Measurements from ENCODE around the gene TNFAIP2.

GRCh38 chr14:103122517-103123648 lies at the start of gene TNFAIP2:
TNFAIP2 (plus strand) TSS chr14:103123461.
- PRO-cap = unidirectional peak, plus-strand start at chr14:103123461; unidirectional peak, minus-strand start at chr14:103123537

DNA sequence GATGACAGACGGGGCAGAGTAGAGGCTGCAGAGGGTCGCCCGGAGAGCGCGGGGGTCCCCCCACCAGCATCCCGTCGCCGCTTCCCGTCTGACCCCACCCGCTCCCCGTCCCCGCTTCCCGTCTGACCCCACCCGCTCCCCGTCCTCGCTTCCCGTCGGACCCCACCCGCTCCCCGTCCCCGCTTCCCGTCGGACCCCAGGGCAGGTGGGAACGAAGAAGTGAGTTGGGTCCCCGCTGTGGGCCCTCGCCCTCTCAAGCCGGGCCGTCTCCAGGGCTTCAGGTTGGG lies 66.2 kb downstream of the TNFAIP2 start:
- PRO-cap = no peak

GRCh38 chr14:103206753-103207482 lies 83.7 kb downstream of the TNFAIP2 start:
- PRO-cap = unidirectional peak, plus-strand start at chr14:103207449

- PRO-cap = no peak
Observed at GRCh38 chr14:103319321-103319892, 14.6 kb upstream of the EIF5 start.

- PRO-cap = no peak
Observed at GRCh38 chr14:103337552-103338126, 3.6 kb downstream of the EIF5 start.

DNA sequence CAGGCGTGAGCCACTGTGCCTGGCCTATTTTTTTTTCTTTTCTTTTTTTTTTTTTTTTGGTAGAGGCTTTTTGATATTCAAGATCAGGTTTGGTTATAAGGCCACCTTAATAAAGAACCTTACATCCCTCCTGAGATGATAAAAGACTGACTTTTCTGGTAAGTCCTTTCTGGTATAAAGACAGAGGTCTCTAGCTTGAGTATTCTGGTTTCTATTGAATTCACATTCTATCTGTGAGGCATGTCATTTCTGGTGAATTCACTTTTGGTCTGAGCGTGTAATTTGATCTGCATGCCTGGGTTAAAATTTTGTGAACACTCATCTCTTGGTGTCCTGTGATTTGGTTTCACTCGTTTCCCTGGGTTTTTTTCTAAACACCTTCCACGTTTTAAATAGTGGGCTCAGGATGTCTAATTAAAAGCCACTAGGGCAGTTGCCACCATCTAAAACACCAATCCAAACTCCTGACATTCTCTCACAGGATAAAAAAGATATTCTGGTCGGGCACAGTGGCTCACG lies 12.2 kb downstream of the EIF5 start:
- PRO-cap = no peak

- PRO-cap = no peak
Observed at GRCh38 chr14:103372518-103373078, 12.6 kb upstream of the MARK3 start.

DNA sequence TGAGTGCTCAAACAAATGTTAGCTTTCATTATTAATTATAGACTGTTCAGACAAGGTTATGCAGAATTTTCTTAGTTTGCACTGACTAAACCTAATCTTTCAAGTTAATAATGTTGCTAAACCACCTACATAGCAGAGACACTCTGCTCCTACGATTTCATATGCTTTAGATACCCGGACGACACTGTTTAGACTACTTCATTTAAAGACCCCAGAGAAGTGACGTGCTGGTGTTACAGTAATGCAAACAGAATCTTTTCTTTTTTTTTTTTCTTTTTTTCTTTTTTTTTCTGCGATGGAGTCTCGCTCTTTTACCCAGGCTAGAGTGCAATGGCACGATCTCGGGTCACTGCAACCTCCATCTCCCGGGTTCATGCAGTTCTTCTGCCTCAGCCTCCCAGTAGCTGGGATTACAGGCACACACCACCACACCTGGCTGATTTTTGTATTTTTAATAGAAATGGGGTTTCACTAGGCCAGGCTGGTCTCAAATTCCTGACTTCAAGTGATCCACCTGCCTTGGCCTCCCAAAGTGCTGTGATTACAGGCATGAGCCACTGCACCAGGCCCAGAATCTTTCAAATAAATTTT lies 38.6 kb downstream of the CKB start:
- PRO-cap = no peak

GRCh38 chr14:103520442-103520683 lies 2.3 kb downstream of the CKB start:
- PRO-cap = no peak

DNA sequence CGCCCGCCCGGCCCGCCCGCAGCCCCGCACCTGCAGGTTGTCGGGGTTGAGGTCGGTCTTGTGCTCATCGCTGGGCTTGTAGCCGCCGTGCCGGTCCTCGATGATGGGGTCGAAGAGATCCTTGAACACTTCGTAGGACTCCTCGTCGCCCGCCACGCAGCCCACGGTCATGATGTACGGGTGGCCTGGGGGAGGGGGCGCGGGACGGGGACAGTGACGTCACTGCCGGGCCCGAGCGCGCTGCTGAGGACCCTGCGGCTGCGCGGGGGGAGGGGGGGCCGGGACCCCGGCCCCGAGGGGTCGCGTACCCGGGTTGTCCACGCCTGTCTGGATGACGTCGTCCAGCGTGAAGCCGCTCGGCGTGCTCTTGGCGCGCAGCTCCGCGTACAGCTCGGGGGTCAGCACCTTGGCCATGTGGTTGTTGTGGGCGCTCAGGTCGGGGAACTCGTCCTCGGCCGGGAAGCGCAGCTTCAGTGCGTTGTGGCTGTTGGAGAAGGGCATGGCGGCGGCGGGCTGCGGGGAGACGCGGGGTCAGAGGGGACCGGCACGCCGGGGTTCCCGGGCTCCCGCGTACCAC lies 549 bp downstream of the CKB start:
- PRO-cap = bidirectional peak, plus-strand start at position 272 of the sequence, minus-strand start at position 165 of the sequence

- PRO-cap = no peak
Observed at GRCh38 chr14:103528052-103528865, 737 bp upstream of the TRMT61A start.

- PRO-cap = no peak
Observed at GRCh38 chr14:103534351-103535116, 5.5 kb downstream of the TRMT61A start.

- PRO-cap = unidirectional peak, plus-strand start at chr14:103541219
Observed at GRCh38 chr14:103540208-103541432, 11.6 kb downstream of the TRMT61A start.

GRCh38 chr14:103550421-103551296 lies 11.8 kb downstream of the BAG5 start:
- PRO-cap = no peak

DNA sequence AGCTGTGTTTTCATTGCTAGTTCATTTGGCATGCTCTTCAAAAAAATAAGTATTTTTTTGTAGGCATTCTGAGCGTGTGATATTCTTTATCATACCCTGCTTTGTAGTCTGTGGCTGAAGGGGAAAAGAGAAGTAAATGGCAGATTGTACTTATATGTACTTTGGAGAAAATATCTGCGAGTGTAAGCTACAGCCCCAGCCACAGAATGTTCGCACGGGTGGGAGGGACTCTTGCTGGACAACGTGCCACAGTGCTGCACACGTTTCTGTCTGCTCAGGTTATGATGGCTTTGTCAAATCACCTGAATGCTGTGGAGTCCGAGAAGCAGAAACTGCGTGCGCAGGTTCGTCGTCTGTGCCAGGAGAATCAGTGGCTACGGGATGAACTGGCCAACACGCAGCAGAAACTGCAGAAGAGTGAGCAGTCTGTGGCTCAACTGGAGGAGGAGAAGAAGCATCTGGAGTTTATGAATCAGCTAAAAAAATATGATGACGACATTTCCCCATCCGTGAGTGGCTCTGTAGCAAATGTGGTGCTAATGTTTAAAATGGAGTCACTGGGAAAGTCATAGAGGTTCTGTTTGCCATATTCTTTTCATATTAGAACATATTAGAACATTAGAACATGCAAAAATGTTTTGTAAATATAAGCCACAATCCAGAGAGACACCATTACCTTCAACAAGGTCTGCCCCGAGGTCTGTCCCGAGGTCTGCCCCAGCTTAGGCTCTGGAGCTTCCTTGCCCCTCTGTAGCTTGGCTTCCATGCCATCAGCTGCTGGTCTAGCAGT lies 28.5 kb downstream of the KLC1 start:
- PRO-cap = no peak

- PRO-cap = no peak
Observed at GRCh38 chr14:103778590-103778984, 63.0 kb downstream of the ZFYVE21 start.

DNA sequence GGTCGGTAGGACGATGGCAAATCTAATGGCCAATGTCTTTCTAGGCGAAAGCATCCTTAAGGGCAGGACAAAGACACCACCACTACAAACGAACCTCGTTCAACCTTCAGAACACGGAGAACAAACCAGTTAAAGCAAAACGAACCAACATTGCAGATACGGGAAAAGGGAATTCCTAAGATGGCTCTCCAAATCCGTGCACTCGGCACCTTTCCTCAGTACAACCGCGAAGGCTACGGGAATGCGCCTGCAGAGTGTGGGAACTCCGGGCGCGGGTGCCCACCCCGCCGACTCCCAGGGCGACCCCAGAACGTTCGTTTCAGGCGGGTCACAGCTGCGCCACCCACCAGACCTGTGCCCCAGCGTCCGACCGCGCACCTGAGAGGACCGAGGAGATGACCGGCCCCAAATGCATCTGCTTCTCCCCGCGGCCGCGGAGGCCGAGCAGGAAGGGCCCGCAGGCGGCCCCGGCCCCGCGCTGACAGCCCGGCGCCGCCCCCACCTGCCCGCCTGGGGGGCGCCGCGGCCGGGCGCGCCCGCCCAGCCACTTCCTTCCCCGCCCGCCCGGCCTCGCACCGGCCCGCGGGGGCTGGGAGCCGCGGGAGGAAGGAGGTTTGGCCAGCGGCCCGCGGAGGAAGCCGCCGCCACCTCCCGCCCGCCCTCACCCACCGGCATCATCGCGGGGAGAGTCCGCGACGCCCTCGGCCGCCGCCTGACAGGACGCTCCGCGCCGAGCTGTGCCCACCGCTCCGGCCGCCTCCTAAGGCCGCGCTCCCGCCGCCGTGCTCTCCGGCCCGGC lies 546 bp downstream of the PPP1R13B start:
- PRO-cap = no peak

DNA sequence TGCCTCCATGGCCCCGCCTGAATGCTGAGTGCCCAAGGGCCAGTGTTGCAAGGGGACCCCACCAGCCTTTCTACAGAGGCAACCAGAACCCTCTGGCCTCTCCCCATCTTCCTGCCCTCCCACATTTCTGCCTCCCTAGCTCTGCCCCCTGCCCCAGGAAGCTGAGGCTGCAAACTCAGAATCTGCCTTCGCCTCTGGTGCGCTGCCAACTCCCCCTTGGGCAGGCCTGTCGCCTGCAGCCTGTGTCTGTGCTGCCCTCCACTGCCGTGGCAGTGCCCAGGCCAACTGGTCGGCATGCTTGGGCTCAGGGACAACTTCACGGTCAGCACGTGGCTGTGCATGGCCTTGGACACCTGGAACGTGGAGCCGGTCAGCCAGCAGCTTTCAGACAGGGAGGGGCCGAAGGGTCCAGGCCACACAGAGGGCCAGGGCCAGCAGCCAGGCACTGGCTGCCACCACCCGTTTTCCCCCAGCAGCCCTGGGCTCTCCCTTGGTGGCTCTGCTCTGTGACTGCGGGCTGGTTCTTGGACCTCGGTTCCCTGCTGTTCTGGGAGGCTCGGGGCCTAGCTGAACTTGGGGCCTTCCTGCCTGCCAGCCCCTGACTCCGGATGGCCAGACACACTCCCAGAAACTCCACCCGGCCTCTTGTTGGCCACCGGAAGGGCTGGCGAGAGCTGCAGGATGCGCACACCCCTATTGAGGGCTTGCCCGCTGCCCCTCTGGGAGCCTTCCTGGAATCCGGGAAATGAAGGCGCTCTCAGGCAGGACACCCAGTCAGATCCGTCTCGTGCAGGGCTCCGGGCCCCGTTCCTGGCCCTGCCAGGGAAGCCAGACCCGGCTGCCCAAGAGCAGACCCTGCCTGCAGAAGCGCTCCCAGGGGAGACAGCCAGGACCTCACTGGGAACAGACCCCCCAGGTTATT lies 34.1 kb upstream of the PPP1R13B start:
- PRO-cap = no peak

DNA sequence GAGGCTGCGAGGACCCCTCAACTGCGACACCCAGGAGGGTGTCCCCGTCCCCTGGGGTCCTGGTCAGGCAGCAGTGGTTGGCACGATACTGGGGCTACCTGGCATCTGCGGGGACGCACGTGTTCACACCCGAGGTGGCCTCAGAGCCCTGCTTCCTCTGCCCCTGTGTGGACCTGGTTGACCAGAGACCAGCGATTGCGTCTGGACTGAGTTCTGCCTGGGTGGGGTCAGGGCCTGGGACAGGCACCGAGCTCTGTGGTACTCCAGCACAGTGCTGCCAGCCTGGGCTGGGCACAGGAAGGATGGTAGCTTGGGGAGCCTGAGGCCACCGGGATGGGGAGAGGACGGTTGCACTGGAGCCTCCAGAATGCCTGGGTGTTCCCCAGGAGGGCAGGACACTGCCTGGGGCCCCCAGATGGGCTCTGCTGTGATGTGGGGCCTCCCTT lies 768 bp downstream of the ASPG start:
- PRO-cap = no peak

- PRO-cap = unidirectional peak, minus-strand start at chr14:104107872; unidirectional peak, minus-strand start at chr14:104108443
Observed at GRCh38 chr14:104107601-104108601, 22.4 kb downstream of the ASPG start.

Measured in type B pancreatic cell (in vitro differentiated cells).